Thoracic aorta endothelial cell (primary cell): ENCODE measurements around the gene CLSTN2.

GRCh38 chr3:139835919-139836118 lies 99.2 kb upstream of the CLSTN2 start:
- CAGE, long polyA plus RNA: no peak

DNA sequence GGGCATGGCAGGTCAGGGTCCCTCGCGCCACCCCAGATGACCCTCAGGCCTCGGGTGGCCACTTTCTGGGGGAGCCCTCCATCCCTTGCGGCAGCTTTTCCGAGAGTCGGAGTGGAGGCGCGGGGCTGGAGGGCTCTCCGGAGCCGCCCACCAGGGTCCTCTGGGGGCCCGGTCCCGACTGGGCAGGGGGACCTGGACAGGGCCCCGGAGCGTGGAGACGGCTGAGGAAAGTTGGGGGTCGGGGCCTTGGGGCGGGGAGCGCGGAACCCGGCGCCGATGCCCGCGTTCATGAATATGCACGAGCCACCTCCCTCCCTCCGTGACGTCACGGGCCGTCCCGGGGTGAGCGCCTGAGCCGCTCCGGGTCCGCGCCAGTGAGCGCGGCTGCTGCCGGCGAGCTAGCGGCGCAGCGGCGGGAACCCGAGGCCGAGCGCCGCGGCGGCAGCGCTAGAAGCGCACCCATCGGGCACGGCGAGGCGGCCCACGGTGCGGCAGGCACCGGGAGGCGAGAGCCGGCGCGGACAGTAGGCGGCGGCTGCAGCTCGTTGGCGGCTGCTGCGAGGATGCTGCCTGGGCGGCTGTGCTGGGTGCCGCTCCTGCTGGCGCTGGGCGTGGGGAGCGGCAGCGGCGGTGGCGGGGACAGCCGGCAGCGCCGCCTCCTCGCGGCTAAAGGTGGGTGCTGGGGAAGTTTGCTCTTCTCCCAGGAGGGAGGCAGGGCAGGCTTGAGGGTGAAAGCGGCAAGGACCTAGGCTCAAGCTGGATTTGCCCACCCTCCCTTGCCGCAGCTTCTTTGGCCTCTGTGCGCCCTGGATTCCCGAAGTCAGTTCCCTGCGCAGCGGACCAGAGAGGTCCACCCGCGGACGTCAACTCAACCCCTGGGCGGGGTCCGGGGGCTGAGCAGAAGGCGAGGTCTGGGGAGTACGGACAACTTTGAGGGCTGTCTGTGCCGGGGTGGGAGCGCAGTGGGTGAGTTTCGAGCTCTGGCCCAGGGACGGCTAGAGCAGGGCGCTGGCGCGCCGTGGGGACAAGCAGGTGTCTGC lies at the start of gene CLSTN2:
TSS of gene CLSTN2 (plus strand) at position 374 of the 1,040 bp plus-strand sequence.
- CAGE, long polyA plus RNA: no peak

DNA sequence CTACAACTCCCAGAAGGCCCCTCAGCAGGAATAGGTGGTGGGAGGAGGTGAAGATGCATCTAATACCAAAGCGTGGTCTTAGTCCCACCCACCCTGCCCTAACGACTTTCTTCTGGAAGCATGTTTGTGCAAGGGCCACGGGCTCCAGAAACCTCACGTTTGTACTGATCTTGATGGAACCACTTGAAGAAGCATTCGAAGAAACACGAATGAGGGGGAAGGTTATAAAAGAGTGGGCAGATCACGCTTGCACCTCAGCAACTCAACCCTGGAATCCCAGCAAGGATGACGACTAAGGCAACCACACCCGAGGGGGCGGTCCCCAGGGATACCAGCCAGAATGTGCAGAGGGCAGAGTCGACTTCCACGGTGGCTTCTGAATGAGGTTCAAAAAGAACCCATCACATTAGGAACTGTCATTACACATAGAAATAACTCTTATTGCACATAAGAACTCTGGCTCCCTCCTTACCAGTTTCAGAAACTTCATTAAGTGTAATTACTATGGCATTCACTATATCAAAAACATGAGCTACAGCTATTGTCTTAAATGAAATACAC lies 10.5 kb upstream of the SLC25A36 start:
- CAGE, long polyA plus RNA: no peak

DNA sequence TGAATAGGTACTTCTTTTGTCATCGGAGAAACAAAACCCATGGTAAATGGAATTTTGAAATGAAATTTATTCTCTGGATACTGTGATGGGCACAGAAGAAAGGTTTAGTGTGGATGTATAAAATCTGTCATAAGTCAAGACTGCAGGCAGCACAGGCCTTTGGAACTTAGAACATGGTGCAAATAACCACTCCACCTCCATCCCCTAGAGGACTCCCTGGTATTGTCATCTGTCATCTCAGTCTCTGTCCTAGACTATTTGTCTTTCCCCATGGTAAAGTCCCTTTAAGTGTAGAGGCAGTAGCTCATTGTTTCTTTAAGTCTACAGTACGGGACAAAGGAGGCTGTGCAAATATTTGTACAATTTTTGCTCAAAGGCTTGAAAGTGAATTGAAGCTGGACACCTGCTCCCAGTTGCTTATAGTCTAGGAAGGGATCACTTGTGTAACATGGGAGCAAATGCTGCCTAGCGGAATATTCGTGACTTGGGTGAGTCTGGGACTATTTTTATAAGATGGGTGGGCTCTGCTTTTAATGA lies 3.2 kb upstream of the PXYLP1 start:
- CAGE, long polyA plus RNA: no peak

DNA sequence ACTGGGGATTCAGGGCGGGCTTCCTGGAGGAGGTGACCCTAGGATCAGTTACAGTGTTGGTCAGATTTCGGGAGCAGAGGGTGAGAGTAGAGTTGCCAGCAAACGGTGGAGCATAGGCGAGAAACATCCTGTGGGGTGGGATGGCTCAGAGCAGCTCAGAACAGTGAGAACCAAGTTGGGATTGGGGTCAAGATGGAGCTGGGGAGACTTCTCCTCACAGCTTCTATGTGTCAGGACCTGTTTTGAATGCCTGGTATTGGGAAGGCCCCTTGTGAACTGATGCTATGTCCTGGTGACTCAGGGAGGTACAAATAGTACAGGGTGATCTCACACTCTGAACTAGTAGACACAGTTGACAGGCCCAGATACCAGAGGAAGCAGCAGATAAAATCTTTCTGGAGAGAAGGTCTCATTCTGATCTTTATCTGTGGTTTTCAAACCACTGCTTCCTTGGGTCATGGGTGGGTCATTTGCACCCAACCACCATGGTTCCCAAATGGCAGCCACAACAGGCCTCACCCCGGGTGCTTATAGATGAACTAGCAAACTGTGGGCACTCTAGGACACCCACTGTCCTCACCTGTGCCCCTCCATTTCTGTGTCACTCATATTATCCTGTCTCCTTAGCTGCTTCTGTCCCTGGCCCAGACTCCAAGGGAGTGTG lies 43.3 kb downstream of the PXYLP1 start:
- CAGE, long polyA plus RNA: no peak

DNA sequence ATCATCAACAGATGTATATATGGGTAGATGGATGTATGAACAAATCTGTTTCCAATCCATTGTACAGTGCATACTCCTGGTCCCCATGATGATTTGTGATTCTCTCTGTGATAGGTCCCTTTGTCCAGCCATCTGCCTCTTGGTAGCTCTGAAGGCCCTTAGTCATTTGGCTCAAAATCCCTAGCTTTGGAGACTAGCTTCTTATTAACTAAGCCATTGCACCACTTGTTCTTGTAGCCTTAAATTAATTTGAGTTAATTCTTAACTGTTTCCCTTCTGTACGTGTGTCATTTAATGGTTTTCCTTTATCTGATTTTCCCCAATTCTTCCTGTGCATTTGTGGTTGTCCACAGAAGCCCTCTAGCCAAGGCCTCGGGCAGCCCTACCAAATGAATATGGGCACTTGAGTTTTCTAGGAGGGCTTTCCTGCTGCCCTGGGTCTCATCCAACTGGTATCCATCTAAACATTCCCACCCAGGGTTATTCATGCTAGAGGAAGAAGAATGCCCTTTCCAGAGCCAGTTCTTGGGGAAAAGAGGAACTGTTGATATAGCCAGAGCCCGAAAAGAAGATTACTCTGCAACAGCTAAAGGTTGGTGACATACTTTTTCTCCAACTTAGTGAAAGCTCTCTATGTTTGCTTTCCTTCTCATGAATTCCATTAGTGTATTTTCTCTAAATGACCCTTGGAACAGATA lies 44.3 kb upstream of the ZBTB38 start:
- CAGE, long polyA plus RNA: no peak

DNA sequence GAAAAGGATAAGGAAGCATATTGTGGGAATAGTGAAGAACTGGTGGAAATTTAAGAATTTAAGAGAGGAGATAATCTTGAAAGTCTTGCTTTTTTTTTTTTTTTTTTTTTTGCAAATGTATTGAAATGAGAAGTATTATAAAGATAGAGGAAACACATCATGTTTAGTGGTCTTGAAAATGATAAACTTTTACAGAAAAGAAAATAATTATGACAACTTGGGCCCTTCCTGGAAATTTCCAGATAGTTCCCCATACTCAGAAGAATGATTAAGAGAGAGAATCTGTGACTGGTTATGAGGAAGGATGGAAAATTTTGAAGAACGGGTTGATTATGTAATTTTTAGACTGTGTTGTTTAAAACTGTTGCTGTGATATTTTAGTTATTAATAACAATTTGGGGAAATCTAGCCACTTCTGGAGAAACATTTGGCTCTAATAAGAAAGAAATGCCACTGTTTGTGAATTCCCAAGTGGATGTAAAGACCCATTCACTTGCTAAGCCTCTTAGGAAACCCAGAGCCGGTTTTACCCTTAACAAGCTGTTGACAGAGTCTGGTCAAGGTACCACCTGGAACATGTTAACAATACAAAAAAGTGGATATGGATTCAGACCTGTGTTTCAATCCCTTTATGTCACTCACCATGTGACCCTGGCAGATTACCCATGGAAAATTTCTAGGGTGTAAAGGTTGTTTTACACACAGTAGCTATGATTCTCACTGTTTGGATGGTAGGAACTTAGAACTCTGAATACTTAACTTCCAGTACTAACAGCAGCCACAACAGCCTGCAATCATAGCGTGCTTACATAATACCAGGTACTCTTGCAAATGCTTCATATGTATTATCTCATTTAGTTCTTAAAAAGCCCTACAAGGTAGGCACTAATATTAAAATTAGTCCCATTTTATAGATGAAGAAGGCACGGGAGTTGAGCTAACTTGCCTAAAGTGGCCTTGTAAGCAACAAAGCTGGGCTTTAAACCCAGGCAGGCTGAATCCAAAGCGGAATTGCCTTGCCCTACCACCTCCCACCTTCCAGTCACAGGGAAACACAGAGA lies 31.9 kb downstream of the ZBTB38 start:
- CAGE, long polyA plus RNA: no peak

GRCh38 chr3:141421521-141421975 lies 53.2 kb downstream of the ZBTB38 start:
- CAGE, long polyA plus RNA: no peak

- CAGE, long polyA plus RNA: no peak
These were observed 44.1 kb upstream of the RASA2 start for GRCh38 chr3:141442333-141443511.

- CAGE, long polyA plus RNA: no peak
These were observed 12.1 kb downstream of the RASA2 start for GRCh38 chr3:141498602-141499732.

- CAGE, long polyA plus RNA: no peak
These were observed 78.0 kb upstream of the RNF7 start for GRCh38 chr3:141660150-141660485.

DNA sequence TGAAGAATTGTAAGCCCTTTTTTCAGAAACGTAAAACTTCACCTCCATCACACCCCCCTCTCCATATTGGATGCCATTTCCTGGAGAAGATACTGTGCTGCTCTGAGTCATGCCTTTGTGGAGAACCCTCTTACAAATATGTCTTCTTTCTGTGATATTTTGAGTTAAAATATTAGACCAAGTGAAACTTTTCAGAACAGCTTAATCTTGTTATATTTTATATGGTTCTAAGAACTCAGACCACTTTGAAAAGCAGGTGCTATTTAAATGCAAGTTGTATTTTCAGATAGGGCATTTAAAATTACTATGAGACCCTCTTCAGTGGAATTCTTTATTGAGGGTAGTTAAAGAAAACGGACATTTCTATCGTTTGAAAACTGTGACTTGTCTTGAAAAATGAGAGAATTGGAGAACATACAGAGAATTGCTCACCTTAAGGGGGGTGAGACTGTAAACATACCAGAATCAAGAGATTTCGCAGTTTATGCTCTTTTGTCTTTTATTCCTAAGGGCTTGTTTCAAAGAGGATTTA lies 1.2 kb downstream of the RNF7 start:
- CAGE, long polyA plus RNA: no peak

- CAGE, long polyA plus RNA: no peak
These were observed 32.9 kb downstream of the ATP1B3 start for GRCh38 chr3:141909106-141909955.

GRCh38 chr3:141929374-141930091 lies 53.1 kb downstream of the ATP1B3 start:
- CAGE, long polyA plus RNA: no peak

- CAGE, long polyA plus RNA: no peak
These were observed 120.8 kb downstream of the TFDP2 start for GRCh38 chr3:142028203-142029199.

- CAGE, long polyA plus RNA: no peak
These were observed 102.1 kb upstream of the GK5 start for GRCh38 chr3:142327353-142327948.

DNA sequence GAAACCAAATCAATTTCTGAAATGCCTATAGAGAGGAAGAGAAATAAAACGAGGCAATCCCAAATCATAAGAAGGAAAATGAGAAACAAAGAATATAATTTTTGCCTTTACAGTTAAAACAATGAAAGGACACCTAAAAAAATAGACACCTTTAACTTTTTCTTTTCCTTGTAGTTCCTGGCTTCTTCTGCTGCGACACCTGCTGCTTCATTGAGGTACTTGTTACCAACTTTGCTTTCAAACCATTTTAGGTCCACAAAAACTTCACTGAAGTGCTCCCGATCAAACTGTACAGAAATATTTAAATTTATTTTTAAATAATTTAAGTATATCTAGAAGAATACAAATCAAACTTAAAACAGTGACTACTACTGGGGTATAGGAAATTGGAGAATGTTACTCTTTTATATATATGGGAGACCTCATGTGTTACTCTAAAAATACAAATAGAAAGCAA lies 26.9 kb downstream of the XRN1 start:
- CAGE, long polyA plus RNA: no peak

GRCh38 chr3:142739307-142740149 lies 15.7 kb downstream of the TRPC1 start:
- CAGE, long polyA plus RNA: no peak

DNA sequence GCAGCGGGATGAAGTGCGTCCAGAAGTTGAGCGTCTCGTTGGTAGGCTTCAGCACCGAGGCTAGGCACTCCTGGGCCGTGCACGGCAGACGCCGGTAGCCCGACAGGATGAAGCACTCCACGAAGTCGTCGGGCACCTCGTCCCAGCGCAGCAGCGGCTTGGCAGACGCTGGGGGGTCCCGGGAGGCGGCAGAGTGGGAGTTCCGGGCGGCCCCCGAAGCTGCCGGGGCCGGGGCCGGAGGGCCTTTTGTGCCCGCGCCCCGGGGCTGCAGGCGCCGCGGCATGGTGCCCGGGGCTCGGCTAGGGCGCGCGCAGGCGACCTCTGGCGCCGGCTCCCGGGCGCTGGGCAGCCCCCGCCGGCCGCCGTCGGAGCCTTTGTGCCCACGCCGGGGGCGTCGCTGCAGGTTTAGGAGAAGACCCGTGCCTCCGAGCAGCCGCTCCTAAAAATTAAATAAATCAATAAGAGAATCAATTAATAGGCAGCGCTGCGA lies 375 bp downstream of the PAQR9 start:
- CAGE, long polyA plus RNA: no peak

GRCh38 chr3:142976396-142976959 lies 13.0 kb upstream of the PAQR9 start:
- CAGE, long polyA plus RNA: no peak